Esophagus squamous epithelium (tissue), 4 donors: ENCODE results near the gene CBX8.

GRCh38 chr17:79618281-79618703 lies 7.4 kb upstream of the RBFOX3 start:
- PRO-cap, result no peak
- RAMPAGE, long total RNA, 4 experiments, result no peak in any of the 4 experiments

GRCh38 chr17:79793034-79794182 lies 3.5 kb downstream of the CBX8 start:
- PRO-cap, result bidirectional peak, plus-strand start at chr17:79793917, minus-strand start at chr17:79793665
- RAMPAGE, long total RNA, 4 experiments, result no peak in any of the 4 experiments

DNA sequence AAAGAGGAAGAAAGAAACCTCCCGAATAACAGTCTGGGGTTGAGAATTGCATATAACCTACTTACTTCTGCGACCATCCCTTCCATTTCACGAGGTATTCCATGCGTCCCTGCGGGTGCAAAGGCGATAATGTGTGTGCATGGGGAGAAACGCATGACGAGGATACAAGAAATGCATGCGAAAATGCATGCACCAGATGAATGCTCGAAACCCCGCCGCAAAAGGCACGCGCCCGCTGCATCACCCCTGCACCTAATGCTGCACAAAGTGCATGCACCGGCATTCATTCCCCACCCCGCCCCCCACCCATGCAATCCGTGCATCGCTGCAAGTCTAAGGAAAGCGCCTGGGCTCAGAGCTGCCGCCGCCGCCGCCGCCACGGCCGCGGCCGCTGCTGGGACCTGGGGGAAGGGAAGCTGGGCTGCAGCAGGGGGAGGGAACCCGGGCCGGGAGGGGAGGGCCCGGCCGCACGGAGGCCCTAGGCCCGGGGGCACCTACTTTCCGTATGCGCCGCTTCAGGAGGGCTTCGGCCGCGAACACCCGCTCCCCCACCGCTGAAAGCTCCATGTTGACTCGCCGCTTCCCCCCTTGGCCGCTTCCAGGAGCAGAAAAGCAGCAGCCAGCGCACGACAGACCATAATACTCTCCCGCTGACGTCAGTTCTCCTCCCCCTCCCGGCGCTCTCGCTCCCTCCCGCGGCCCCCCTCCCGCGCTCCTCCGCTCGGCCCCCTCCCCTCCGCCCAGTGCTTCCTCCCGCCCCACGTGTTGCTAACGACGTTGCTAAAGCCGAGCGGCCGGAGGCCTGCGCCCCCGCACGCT lies at the start of gene CBX8:
Gene CBX8 (minus strand): TSS at position 646 of the 819 bp plus-strand sequence.
- PRO-cap, result bidirectional peak, plus-strand start outside the sequence, minus-strand start at position 646 of the sequence
- RAMPAGE, long total RNA, 4 experiments, result start-site peak on the minus strand in 2 of 4 experiments, centred at positions 625 to 641 of the sequence, 14 to 20 reads per replicate

DNA sequence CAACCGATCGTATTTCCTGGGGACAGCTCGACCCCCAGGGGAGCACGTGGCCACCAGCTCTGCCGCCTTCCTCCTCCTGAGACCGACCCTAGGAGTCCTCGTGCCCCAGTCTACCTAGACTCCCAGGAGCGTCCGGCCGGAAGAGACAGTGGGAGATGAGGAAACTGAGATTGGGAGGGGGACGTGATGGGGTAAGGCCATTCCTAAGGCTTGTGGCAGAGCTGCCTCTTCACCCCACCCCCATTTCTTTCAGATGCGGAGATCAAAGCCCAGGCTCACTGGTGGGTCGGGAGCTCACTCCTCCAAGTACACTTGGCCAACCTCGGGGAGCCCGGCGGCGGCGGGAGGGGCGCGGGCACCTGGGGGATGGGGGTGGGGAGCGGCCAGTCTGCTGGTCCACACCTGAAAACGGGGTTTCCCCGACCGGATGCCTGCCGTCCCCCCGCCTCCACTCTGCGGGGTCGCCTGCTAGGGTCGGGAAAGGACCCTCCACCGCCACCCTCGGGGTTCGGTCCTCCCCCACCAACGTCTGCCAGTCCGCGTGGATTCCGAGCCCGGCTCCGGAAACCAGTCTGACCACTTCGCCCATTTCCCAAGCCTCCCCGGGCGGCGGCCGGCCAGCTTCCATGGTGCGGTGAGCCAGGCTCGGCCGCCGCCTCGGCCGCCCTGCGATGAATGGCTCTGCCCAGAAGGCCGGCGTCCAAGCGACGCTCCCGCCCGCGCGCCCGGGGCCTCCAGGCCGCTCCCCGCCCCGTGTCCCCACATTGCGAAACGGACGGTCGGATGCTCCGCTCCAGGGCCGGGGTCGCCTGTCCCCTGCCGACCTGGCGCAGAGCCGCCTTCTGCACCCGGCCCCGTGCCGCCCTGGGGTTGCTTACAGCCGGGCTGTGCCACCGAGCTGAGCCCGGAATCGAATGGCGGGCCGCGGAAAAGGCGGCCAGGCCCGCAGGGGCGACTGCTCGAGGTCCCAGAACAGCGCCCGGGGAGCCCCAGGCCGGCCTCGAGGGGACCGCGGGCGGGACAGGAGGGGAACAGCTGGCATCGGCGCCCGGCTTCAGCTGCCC lies 18.0 kb upstream of the CBX8 start:
- PRO-cap, result bidirectional peak, plus-strand start at position 627 of the sequence, minus-strand start at position 531 of the sequence; bidirectional peak, plus-strand start at position 691 of the sequence, minus-strand start at position 673 of the sequence
- RAMPAGE, long total RNA, 4 experiments, result no peak in any of the 4 experiments

GRCh38 chr17:79819464-79819805 lies 19.8 kb downstream of the CBX4 start:
- PRO-cap, result no peak
- RAMPAGE, long total RNA, 4 experiments, result no peak in any of the 4 experiments

DNA sequence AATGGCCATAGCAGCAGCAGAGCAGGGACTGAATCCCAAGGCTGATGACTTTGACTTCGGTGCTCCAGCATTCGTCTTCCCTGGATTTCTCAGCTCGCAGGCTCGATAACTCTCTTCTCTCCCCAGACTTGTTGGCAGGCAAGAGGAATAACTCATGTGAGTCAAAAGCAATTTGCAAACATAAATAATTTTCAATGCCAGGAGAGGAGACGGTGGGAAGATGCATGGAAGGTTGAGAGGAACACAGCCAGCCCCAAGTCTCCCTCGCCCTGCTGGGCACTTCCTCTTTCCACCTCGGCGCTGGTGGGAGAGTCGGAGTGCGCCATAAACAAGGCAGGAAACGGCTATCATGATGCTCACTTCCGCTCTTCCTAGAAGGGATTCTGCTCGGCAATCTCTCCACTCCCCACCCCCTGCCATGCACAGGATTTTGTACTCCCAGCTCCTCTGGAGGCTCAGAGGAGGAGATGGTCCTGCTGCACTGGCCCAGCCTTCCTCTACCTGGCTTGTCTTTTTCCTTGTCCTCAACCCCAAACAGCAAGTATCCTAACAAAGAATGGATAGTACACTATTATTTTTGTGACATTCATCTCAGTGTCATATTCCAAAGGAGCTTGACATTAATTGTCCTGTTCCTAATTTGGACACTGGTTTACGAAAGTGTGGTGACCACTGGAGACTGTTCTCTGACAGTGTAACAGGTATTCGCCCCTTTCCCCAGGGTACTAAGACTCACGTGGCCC lies 13.0 kb downstream of the CBX4 start:
- PRO-cap, result no peak
- RAMPAGE, long total RNA, 4 experiments, result no peak in any of the 4 experiments

GRCh38 chr17:79907766-79908232 lies 68.6 kb upstream of the CBX4 start:
- PRO-cap, result no peak
- RAMPAGE, long total RNA, 4 experiments, result no peak in any of the 4 experiments

GRCh38 chr17:79950734-79951154 lies 84.9 kb downstream of the TBC1D16 start:
- PRO-cap, result no peak
- RAMPAGE, long total RNA, 4 experiments, result no peak in any of the 4 experiments

GRCh38 chr17:80137147-80137906 lies 9.6 kb downstream of the EIF4A3 start:
- PRO-cap, result no peak
- RAMPAGE, long total RNA, 4 experiments, result no peak in any of the 4 experiments

DNA sequence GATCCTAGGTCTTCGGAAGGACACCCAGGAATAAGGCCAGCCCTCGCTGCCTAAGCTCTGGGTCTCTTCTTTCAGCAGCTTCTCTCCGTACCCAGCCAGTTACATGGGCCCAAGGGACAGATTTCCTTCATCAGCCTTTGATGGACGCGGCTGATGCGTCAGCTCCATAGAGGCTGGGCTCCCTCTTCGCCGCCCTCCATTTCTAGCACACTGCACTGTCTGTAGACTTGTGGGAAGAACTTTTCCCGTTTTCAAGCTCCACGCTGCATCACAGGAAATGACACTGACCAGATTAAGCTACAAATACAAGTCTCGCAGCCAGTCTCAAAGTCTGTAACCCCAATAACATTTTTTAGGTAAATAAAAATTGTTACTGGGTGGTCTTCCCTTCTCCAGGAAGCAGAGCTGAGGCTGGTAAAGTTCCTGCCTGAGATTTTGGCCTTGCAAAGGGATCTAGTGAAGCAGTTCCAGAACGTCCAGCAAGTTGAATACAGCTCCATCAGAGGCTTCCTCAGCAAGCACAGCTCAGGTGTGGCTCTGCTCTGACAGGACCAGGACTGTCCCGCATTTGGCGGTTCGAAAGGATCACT lies 30.2 kb upstream of the ENDOV start:
- PRO-cap, result no peak
- RAMPAGE, long total RNA, 4 experiments, result no peak in any of the 4 experiments

- PRO-cap, result no peak
- RAMPAGE, long total RNA, 4 experiments, result no peak in any of the 4 experiments
Measured at GRCh38 chr17:80474218-80475013, 2.0 kb downstream of the NPTX1 start.

- PRO-cap, result no peak
- RAMPAGE, long total RNA, 4 experiments, result no peak in any of the 4 experiments
Measured at GRCh38 chr17:80501942-80502534, 25.6 kb upstream of the NPTX1 start.

- PRO-cap, result bidirectional peak, plus-strand start at chr17:80773865, minus-strand start at chr17:80773754
- RAMPAGE, long total RNA, 4 experiments, result no peak in any of the 4 experiments
Measured at GRCh38 chr17:80773497-80773970, 218.1 kb upstream of the CHMP6 start.

- PRO-cap, result no peak
- RAMPAGE, long total RNA, 4 experiments, result no peak in any of the 4 experiments
Measured at GRCh38 chr17:80795658-80796064, 196.0 kb upstream of the CHMP6 start.

DNA sequence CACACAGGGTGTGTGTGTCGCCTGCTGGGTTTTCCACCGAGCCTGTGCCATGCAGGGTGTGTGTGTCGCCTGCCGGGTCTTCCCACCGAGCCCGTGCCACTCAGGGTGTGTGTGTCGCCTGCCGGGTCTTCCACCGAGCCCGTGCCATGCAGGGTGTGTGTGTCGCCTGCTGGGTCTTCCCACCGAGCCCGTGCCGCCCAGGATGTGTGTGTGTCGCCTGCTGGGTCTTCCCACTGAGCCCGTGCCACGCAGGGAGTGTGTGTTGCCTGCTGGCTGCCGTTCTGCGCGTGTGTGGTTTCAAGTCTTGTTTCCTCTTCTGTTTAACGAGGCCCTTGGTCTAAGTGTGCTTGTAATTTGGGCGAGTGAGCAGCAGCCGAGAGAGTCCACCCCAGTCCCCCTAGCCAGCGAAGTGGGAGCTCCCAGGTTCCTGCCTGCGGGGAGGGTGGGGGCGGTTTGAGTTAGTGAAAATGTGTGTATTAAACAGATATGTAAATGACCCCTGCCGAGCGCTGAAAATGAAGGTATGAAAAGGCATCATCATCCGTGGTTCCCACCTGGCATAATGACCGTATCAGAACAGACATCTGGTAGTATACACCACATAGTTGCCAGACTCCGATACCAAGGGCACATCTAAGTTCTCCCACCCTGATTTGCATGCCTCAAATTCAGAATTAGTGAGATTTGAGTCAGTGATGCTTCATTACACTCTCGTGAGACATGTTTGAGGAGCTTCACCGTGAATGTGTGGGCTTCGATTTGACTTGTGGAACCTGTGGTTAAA lies 114.6 kb upstream of the CHMP6 start:
- PRO-cap, result no peak
- RAMPAGE, long total RNA, 4 experiments, result no peak in any of the 4 experiments

GRCh38 chr17:81027672-81028253 lies 7.2 kb upstream of the BAIAP2 start:
- PRO-cap, result bidirectional peak, plus-strand start at chr17:81028041, minus-strand start at chr17:81027928
- RAMPAGE, long total RNA, 4 experiments, result no peak in any of the 4 experiments

- PRO-cap, result no peak
- RAMPAGE, long total RNA, 4 experiments, result no peak in any of the 4 experiments
Measured at GRCh38 chr17:81037926-81038816, 3.2 kb downstream of the BAIAP2 start.

GRCh38 chr17:81052557-81053648 lies 18.0 kb downstream of the BAIAP2 start:
- PRO-cap, result no peak
- RAMPAGE, long total RNA, 4 experiments, result no peak in any of the 4 experiments

DNA sequence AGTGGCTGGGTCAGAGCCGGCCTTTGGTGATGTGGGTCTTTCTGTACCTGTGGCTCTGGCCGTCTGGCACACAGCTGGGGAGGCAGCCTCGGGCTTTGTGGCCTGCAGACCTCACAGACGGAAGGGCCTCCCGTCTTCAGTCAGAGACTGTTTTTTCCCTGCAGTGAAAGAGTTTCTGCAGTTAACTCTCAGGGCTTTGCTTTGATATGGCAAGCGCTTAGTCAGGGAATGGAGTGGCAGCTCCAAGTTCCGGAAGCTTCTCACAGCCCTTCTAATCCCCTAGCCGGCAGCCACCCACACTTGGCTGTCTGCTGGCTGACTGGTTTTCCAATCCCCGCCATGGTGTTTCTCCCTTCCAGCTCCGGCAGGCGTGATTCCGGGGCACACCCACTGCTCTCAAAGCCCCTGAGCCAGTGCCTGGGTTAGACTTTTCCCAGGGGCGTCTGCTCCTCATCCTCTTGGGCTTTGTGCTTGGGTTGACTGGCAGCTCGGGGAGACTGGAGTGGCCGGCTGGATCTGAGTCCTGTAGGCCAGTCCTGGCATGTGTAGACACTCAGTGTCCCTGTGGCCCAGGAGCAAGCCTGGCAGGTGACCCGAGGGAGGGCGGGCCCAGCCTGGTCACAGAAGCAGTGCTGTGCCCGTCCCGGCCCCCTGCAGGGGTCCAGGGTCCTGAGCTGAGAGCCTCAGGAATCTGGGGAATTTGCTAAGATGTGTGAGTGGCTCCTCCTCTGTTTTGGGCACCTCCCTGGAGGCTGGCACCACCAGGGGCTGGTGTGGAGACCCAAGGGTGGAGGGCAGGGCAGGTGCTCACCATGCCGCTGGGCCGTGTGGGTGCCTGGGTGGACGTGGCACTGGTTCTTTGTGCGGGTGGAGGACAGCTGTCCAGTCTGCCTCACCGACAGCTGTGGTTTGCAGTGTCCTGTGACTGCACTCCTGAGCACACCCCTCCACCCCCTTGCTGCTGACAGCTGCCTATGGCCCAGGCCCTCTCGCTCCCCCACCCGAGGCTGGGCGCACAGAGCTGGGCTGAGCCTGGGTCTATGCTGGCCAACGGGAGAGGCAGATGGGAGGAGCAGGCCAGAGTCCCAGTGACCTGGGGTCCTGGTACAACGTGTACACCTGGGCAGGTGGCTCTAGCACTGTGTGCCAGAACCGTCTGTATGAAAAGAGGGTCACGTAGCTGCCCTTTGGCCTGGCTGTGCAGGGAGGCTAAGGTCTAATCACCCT lies 30.1 kb downstream of the BAIAP2 start:
- PRO-cap, result bidirectional peak, plus-strand start at position 274 of the sequence, minus-strand start at position 177 of the sequence; bidirectional peak, plus-strand start at position 330 of the sequence, minus-strand start at position 321 of the sequence
- RAMPAGE, long total RNA, 4 experiments, result no peak in any of the 4 experiments

- PRO-cap, result no peak
- RAMPAGE, long total RNA, 4 experiments, result no peak in any of the 4 experiments
Measured at GRCh38 chr17:81068814-81069447, 34.0 kb downstream of the BAIAP2 start.